OCI-LY7 (cell line): ENCODE measurements around a stretch of chr17.

- PRO-cap, result no peak
- RAMPAGE, long total RNA, result no peak
Measured at GRCh38 chr17:82021421-82022321, 1.0 kb downstream of the CENPX start.

DNA sequence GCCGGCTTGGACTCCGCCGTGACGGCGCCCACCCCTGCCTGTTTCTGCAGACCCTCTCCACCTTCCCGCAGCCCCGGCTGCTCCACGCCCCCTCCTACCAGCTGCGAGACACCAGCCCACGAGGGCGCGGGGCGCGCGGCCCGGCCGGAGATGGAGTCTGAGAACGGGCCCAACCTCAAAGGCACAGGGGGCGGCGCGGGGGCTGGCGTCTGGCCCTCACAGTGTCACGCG, 222 bp downstream of the CENPX start:
- PRO-cap, result no peak
- RAMPAGE, long total RNA, result no peak

- PRO-cap, result no peak
- RAMPAGE, long total RNA, result no peak
Measured at GRCh38 chr17:82034885-82035356, 2.6 kb downstream of the DCXR start.

- PRO-cap, result no peak
- RAMPAGE, long total RNA, result no peak
Measured at GRCh38 chr17:82055255-82056467, 4.0 kb downstream of the GPS1 start.

- PRO-cap, result no peak
- RAMPAGE, long total RNA, result no peak
Measured at GRCh38 chr17:82213042-82214054, 706 bp upstream of the CCDC57 start.

DNA sequence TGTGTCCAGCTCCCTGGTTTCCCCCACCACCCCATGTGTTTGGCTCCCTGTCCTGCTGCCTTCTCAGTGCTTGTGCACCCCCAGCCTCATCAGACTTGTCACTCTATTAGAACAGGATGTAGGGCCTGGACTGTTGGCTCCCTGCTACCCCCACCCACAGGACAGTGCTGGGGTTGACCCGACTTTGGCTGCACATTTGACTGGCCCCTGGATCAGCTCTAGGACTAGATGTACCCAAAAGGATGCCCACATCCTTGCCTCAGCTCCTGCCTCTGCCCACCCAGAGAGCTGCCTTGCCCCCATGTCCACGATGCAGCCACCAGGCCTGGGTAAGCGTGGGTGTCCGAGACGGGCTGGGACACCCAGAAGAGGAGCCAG, 1.4 kb upstream of the CCDC57 start:
- PRO-cap, result no peak
- RAMPAGE, long total RNA, result no peak

GRCh38 chr17:82230645-82231872, 2.2 kb downstream of the SLC16A3 start:
- PRO-cap, result bidirectional peak, plus-strand start at chr17:82231235, minus-strand start at chr17:82231059
- RAMPAGE, long total RNA, result no peak

DNA sequence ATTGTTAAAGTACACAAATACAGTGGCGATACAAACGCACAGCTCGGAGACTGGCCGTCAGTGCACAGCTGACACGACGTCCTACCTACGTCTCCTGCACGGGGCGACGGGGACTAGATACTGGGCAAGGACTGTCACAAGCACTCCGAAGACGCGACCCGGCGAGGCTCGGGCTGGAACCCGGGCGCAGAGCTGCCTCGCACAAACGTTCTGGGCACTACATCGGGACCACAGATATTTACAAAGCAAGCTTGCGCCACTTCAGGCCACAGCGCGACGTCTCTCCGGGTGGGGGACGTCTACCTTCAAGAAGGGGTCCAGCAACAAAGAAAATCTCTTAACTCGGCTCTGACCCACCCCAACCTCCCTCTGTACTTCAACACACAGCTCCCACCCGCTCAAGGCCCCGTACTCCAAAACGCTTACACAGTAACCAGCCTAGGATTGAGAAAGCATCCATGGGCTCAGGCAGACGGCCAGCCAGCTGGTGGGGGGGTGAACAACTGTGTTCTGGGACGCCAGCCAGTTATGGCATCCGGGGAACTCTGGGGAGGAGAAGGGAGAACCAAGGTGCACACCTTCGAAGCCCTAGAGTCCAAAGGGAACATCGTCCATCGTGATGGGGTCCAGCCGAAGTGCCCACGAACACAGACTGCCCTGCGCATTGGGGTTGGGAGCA, 14.0 kb downstream of the SLC16A3 start:
- PRO-cap, result no peak
- RAMPAGE, long total RNA, result no peak

- PRO-cap, result no peak
- RAMPAGE, long total RNA, result no peak
Measured at GRCh38 chr17:82249772-82250599, 21.1 kb downstream of the SLC16A3 start.

DNA sequence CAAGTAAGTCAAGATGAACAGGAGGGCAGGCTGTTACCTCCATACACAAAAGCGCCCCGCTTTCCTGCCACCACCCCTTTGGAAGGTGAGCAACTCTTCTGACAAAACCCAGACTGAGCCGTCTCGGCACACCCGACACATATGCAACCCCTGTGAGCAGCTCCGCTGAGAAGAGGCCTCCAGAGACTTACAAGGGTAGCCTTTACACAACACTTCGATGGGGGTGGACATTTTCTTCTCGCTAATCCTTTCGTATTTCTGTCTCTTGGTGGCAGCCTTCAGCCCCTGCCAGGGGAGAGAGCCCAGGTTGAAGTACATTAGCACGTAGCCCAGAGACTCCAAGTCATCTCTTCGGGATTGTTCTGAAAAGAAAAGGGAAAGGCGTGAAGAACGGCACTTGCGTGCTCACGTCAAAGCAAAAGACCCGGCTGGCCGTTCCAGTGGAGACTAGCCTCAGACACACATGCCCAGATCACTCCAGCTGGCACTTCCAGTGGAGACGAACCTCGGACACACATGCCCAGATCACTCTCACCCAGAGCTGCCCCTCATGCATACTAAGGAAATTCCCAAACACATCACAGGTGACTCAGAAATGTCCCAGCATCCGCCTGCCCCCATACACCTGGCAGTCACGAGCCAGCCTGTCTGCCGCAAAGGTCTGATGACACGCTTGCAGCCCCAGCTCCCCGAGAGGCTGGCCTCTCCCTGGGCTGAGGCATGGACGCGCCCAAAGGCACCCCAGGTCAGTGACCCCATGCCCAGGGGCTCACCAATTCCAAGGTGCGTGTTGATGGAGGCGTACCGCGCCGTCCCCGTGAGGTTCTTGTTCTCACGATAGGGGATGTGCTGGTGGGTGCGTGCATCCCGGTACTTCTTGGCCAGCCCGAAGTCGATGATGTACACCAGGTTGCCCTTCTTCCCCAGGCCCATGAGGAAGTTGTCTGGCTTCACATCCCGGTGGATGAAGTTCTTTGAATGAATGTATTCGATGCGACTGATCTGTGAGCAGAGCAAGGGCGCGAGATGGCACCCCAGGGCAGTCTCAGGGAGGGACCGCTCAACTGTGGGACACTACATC, 20.9 kb downstream of the CSNK1D start:
- PRO-cap, result no peak
- RAMPAGE, long total RNA, result no peak

- PRO-cap, result no peak
- RAMPAGE, long total RNA, result no peak
Measured at GRCh38 chr17:82269451-82270086, 3.9 kb downstream of the CSNK1D start.

GRCh38 chr17:82300839-82301139, 16.6 kb downstream of the CD7 start:
- PRO-cap, result no peak
- RAMPAGE, long total RNA, result no peak

DNA sequence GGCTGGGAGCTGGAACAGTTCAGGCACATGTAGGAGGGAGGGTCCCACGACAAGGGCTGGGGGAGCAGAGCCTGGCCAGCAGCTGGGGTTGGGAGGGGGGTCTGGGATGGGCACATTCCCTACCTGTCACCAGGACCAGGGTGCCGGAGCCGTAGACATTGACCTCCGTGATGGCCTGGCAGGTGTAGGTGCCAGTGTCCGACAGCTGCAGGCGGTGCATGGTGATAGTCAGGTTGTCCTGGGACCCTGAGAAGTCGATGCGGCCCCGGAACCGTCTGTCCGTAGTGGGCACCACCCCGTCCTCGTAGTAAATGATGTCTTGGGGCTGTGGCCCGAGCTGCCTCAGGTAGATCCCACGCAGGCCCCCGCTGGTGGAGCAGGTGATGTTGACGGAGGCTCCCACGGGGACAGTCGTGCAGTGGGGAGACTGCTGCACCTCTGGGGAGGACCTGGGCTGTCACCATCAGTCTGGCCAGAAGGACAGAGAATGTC, 818 bp downstream of the CD7 start:
- PRO-cap, result no peak
- RAMPAGE, long total RNA, result no peak

GRCh38 chr17:82317036-82317372, 404 bp downstream of the CD7 start:
- PRO-cap, result no peak
- RAMPAGE, long total RNA, result no peak

- PRO-cap, result no peak
- RAMPAGE, long total RNA, result no peak
Measured at GRCh38 chr17:82334647-82335785, 1.4 kb upstream of the SECTM1 start.

DNA sequence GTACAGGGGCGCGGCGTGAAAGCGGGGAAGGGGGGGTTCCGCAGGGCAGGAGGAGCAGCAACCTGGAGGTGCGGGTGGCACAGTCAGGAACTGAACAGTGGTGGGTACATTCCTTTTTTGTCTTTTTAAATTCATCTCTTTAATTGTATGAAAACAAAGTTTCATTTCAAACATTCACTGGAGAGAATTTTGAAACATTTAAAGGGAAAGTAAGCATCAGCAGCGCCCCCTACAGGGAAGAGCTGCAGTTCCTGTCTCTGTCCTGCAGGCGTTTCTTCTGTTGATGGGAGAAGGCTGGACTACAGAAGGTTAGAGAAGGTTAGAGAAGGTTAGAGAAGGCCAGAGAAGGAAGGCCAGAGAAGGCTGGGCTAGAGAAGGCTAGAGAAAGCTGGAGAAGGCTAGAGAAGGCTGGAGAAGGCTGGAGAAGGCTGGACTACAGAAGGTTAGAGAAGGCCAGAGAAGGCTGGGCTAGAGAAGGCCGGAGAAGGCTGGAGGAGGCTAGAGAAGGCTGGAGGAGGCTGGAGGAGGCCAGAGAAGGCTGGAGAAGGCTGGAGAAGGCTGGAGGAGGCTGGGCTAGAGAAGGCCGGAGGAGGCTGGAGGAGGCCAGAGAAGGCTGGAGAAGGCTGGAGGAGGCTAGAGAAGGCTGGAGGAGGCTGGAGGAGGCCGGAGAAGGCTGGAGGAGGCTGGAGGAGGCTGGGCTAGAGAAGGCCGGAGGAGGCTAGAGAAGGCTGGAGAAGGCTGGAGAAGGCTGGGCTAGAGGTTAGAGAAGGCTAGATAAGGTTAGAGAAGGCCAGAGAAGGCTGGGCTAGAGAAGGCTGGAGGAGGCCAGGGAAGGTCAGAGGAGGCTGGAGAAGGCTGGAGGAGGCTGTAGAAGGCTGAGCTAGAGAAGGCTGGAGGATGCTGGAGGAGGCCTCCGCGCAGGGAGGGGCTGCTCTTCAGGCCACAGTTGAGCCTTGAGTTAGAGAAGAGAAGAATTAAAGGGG, 6.4 kb upstream of the OGFOD3 start:
- PRO-cap, result no peak
- RAMPAGE, long total RNA, result no peak

DNA sequence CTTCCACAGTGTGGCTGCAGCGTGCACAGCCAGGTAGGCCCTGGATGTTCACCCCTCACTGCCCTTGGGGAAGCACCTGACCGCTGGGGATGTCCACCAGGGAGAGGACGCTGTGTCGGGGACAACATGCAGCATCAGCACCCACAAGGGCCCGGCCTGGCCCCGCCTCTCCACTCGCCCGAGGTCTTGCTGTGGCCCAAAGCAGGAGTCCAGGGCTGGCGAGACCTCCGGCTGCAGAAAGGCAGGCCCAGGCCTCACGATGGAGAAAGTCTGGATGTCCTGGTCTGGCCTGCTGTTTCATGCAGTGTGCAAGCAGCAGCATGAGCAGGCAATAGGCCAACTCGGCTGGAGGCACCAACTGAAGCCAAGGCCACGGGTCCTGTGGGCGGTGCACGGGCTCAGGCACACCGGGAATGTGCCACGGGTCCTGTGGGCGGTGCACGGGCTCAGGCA, 7.1 kb downstream of the CYBC1 start:
- PRO-cap, result no peak
- RAMPAGE, long total RNA, result no peak

GRCh38 chr17:82489789-82490901, 29.4 kb upstream of the FOXK2 start:
- PRO-cap, result no peak
- RAMPAGE, long total RNA, result no peak

- PRO-cap, result no peak
- RAMPAGE, long total RNA, result no peak
Measured at GRCh38 chr17:82520423-82521024, 992 bp downstream of the FOXK2 start.

GRCh38 chr17:82668410-82669112, 20.3 kb upstream of the WDR45B start:
- PRO-cap, result no peak
- RAMPAGE, long total RNA, result no peak